ENCODE measurements around a stretch of chrX.

DNA sequence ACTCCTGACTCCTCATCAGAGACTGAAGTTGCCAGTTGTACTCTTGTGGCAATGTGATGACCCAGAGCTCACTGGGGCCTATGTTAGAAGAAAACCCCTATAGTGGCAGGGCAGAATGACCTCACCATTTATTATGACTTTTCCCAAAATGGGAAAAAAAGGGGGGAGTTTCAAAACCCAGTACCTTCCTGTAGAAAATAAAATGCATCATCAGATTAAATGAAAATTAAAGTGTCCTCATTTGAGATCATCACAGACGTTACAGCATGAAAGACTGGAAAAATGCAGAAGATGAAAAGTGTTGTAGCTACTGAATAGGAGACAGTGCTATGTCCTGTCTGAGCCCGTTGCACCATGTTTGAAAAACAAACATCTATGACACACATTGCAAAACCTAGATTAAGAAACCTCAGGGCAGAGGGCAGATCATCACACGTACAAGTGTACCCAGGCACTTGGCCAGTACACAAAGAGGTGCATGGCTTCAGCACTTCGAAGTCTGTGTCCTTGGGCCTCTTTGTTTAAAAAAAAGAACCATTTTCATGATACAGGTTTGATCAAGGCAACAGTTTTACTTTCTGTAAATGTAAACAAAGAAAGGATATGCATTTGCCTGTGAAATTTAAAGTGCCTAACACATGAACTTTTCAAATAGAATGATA, 6.9 kb upstream of the ACSL4 start:
- RRBS = no CpG with 5 or more reads among the region's 4 CpGs

DNA sequence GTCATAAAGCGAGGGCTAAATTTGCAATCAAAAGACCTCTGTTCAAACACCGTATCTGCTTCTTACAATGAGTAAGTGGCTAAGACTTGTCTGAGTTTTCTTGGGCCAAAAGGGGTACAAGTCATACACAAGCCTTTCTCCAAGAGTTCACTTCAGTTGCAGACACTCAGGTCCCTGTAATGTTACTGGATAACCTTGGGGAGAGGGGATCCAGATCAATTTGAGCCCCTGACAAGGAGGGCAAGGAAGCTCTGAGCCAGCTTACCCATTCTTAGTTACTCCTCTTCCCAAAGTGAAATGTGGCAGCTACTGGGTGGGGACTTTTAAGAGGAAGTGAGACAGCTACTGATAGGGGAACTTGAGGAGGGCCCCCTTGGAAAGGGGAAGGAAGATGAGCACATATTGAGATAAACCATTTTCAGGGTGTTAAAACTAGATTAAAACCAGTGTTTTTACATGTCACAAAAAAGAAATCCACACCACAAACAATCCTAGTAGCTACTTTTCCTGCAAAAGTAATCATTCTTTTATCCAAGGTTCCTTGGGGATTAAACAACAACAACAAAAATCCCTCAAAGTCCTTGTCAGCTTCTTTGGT, 113.8 kb upstream of the TMEM164 start:
- RRBS = no CpG with 5 or more reads among the region's 2 CpGs

- RRBS = no CpG with 5 or more reads among the region's 4 CpGs
Measured at GRCh38 chrX:110045891-110046529, 43.1 kb downstream of the TMEM164 start.

DNA sequence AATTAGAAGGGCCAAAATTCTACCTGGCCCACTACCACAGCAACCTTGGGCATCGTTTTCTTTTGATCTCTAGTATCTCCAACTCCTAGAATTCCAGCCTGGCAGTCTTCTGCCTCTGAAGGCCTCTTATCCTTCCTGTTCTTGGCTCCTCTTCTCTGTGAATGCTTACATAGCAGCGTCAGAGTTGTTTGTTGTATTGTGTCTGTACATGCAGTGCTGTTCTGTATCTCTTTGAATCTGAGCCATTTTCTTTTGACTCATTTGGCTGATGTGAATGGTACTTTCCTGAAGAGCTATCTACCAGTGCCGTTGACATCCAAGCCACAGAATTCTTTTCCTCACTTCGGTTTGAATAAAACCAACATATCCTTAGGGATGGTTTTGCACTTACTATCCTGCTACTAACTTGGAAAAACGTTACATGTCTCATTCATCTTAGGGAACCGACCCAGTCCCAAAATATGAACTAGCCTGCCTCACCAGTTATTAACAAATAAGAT, 79.3 kb downstream of the TMEM164 start:
- RRBS = no CpG with 5 or more reads among the region's 6 CpGs

DNA sequence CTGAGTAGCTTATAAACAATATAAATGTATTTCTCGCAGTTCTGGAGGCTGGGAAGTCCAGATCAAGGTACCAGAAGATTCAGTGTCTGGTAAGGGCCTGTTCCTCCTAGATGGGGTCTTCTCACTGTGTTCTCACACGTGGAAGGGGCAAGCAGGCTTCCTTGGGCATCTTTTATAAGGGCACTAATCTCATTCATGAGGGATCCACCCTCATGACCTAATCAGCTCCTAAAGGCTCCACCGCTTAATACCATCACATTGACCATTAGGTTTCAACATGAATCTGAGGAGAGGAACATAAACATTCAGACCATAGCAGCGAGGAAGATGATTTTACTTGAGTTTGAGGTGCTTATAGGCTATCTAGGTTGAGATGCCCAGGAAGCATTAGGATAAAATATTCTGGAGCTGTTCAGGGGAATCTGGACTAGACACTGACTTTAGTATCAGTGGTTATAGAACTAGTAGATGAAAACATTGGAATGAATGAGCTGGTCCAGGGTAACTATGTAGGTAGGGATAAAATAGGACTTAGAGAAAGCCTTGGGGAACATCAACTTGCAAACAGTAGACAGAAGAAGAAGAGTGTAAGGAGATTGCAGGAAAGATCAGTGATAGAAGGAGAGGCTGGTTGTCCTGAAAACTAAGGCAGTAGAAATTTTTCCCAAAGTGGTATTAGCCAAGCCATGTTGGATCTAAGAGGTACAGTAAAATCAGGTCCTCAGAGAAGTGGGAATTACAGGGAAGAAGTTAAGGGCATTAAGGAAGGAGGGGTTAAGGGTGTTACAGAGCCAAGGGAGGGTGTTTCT, 153.9 kb downstream of the TMEM164 start:
- RRBS = no CpG with 5 or more reads among the region's 4 CpGs

DNA sequence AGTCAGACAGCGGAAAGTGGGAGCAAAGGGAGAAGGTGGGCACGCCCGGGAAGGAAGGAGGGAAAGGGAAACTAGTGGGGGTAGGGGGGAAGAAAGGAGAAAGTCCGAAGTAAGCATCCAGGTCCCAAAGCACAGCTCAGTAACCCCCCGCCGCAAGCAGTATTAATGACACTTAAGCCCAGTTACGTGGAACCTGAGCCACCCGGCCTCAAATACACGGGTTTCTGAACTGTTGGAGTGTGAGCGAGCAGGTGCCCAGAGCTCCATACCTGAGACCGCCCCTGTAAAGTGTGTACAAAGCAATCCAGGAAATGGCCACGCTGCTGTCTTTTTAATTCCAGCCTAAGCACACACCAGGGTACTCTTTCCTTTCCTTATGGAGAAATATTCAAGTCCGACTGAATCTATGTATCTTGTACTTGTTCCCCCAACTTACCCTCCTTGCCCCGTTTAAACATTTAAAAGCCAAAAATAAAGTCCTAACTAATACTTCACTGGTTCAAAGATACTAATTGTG, 587 bp upstream of the AMMECR1 start:
- RRBS = no CpG with 5 or more reads among the region's 14 CpGs

DNA sequence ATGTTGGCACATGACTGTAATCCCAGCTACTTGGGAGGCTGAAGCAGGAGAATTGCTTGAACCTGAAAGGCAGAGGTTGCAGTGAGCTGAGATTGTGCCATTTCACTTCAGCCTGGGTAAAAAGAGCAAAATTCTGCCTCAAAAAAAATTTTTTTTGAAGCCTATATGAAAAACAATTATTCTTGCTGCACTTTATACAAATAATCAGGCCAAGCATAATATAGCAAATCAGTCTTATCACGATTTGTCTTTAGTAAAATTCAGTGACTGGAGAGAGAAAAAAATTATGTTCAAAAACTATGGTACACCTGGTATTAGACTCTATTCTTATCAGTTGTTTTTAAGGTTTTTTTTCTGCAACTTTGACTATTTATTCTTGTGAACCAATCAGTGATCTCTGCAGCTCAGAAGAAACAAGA, 18.3 kb downstream of the IL13RA2 start:
- RRBS = no CpG with 5 or more reads among the region's 1 CpG

DNA sequence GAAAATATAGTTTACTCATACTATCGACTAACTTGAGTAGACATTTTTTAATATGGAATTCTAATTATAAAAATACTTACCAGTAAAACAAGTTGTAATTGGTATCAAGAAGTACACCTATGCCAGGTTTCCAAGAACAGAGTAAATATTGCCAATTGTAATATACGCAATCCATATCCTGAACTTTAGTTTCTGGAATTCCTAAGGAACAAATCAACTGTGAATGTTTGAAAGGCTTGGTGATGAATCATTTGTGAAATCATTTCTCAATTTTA, 3.8 kb downstream of the IL13RA2 start:
- RRBS = no CpG with 5 or more reads among the region's 2 CpGs

- RRBS = no CpG with 5 or more reads among the region's 2 CpGs
Measured at GRCh38 chrX:115030502-115030840, 13.1 kb upstream of the IL13RA2 start.

DNA sequence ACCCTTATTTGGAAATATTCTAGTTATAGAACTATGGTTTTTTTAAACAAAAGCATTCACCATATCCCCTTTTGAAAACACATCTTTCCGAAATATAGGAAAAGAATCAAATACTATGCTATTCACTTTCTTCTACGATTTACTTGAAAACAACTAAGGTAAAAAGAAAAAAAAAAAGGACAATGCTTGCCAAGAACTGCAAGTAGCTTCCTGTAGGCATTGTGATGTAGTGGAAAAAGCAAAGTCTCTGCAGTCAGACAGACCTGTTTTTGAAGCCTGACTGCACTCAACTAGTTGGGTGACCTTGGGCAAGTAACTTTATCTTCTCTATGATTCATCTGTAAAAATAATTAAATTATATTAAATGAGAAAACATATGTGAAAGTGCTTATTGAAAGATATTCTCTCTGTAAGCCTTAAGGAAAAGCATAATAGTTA, 100.4 kb upstream of the PLS3 start:
- RRBS = no CpG with 5 or more reads among the region's 2 CpGs

DNA sequence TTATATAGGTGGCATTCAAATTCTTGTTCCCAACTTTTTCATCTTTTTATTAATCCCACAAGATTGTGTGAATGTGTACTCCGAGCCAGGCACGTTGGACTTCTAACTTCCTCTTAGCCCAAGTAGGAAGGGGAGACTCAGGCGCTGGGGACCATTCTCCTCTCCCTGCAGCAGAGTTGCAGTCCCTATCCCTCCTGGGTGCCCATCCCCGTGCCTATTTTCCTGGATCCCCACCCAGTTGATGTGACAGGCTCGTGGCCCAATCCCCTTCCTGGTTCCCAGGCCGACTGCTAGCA, 222 bp upstream of the PLS3 start:
- RRBS = no CpG with 5 or more reads among the region's 6 CpGs

GRCh38 chrX:115573352-115573634, 12.3 kb downstream of the PLS3 start:
- RRBS = no CpG with 5 or more reads among the region's 4 CpGs

DNA sequence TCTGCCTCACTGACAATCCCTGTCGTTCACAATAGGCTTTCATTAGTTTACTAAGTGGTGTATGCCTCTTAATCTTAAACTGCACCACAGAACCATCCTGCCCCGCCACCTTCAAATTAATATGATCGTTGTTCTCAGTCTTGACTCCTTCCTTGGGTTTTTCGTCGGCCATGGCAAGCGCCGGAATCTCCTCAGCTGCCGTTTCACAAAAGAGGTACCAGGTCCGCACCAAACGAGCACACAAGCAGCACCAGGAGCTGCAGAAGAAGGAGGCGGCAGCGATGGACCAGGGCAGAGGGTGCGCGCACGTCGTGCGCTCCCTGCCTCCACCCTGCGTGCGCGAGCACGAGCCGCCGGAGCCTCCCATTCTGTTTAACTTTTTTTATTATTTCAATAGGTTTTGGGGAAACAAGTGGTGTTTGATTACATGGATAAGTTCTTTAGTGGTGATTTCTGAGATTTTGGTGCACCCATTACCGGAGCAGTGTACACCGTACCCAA, 158.1 kb downstream of the PLS3 start:
- RRBS = 90% methylated on average over 1 of the region's 25 CpGs

GRCh38 chrX:115931911-115933004, 238.3 kb upstream of the AGTR2 start:
- RRBS = no CpG with 5 or more reads among the region's 5 CpGs

- RRBS = no CpG with 5 or more reads among the region's 19 CpGs
Measured at GRCh38 chrX:115945889-115946681, 224.5 kb upstream of the AGTR2 start.

DNA sequence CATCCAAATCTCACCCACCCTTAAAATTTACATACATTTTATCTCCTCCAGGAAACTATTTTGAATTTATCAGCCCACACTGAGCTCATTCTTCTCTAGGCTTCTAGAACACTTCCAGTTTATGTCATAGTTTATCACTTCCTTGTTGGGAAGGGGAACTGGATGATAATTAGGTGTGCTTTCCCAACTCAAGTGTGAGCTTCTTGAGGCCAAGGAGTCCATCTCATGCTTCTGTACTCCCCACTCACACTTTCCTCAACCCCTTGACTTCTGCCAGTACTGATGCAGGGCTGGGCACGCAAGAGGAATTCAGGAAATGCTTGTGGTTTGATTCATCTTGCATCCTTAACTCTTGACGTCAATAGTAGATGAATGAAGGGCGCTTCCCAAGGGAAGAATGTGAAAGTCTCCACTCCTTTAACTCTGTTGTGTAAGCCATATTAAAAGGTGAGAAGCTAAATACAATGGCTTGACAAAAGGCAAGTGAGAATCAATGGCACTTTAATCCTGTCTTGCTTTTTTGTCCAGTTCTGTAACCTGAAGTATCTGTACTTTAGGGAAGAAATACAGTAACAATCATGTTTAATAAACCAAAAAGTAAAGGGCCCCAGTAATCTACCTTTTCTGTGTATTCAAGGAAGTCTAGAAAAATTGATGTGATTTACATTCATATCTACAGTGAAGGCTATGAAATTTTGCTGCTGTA, 101.8 kb downstream of the AGTR2 start:
- RRBS = no CpG with 5 or more reads among the region's 3 CpGs

DNA sequence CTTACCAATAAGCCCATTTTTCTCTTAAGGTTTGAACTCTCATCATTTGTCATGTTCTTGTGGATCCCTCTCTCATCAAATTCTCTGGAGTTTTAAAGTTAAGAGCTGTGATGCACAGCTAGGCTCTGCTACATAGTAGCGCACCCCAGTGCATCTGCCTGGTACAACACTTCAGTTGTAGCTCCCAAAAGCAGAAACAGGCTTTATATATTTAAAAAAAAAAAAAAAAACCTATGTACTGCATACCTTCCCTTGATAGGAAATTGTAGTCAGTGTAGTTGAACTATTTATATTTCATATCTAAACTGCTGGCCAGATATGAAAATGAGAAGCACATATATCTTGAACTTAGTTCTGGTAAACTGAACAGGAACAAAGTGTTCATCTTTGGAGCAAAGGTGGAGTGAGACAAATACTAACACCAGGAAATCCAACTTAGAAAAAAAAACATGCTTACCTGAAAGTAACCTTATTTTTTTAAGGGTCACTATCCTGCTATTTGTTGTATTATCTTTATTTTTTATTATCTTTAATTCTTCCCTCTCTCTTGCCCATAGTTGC, 131.3 kb downstream of the KLHL13 start:
- RRBS = no CpG with 5 or more reads among the region's 1 CpG

GRCh38 chrX:118258802-118259170, 87.1 kb upstream of the WDR44 start:
- RRBS = no CpG with 5 or more reads among the region's 3 CpGs

DNA sequence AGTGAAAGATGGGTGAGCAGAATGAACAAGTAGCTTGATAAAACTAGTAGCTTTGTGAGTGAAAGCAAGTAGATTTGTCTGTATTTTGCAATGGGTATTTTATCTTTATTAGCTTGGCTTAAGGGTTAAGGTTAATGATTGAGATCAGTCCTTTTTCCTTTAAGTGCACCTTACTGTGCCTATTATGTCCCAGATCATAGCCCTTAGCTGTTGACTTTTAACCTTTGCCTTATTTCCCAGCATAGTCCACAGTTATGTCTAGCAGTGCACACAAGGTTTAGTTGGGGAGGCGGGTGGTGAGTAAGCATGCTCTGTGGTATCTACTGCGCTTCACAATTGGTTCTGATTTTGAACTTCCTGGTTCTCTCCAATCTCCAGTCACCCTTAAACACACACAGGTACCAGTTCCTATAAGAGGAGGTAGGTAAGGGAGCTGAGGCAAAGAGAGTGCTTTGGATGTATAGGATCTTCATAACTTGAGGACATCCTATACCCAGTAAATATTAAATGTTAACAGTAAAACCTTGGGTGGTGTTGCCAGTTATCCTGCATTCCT, 9.6 kb downstream of the WDR44 start:
- RRBS = no CpG with 5 or more reads among the region's 2 CpGs

DNA sequence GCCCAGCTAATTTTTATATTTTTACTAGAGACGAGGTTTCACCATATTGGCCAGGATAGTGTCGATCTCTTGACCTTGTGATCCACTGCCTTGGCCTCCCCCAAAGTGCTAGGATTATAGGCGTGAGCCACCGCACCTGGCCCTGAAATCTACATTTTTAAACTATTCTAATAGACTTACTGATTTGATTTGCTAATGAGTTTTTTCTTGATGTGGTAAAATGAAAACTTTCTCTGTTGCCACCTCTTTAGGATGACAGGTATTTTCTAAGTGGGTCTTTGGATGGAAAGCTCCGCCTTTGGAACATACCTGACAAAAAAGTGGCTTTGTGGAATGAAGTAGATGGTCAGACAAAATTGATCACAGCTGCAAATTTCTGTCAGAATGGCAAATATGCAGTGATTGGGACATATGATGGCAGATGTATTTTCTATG, 54.5 kb upstream of the DOCK11 start:
- RRBS = no CpG with 5 or more reads among the region's 5 CpGs